ENCODE data around the genes CPNE2, ARL2BP, POLR2C and DOK4.

DNA sequence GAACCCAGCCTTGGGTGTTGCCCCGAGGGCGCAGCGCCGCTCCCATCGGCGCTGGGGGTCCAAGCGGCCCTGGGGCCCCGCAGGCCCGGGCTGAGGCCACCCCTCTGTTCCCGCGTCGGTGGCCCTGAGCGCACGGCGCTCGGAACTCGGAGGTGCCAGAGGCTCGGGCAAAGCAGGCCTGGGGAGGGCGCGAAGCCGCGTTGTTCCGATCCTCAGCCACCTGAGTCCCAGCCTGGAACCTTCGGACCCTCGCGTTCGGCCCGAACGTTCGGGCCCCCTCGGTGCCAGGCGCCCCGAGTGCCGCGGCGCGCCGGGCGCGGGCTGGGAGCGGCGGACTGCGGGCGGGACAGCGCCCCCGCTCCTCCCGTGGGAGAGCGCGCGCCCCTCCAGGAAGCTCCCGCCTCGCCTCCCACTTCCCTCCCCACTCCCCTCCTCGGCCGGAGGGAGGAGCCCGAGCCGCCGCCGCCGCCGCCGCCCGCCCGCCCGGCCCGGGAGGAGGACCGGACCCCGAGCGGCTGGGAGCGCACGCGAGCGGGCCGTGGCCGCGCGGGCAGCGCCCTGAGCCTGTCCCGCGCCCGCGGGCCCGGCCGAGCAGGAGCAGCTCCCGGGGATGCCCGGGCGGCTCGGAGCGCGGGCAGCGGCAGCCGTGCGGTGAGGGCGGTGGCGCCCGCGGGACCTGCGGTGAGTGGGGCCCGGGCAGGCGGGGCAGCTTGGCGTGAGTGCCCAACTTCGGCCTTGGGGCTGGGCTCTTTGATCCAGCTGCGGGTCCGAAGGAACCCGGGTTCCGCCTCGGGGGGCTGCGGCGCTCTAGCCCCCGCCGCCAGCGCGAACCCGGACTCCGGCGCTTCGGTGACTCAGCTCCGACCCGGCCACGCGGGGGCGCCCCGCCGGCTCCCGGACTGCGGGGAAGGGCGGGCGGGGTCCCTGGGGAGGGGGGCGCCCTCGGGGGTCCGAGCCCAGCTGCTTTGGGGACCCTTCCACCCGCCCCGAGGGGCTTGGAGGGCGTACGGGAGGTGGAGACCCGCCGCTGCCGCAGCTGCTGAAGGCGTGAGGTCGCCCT lies at the start of gene CPNE2:
Gene CPNE2 (plus strand): TSS at position 474 of the 1,060 bp plus-strand sequence.
- PRO-cap, 3 experiments: peak in 1 of 3 experiments; most common plus-strand start position 493 of the sequence (in 1); most common minus-strand start position 337 of the sequence (in 1)
- RAMPAGE, long total RNA: no peak

DNA sequence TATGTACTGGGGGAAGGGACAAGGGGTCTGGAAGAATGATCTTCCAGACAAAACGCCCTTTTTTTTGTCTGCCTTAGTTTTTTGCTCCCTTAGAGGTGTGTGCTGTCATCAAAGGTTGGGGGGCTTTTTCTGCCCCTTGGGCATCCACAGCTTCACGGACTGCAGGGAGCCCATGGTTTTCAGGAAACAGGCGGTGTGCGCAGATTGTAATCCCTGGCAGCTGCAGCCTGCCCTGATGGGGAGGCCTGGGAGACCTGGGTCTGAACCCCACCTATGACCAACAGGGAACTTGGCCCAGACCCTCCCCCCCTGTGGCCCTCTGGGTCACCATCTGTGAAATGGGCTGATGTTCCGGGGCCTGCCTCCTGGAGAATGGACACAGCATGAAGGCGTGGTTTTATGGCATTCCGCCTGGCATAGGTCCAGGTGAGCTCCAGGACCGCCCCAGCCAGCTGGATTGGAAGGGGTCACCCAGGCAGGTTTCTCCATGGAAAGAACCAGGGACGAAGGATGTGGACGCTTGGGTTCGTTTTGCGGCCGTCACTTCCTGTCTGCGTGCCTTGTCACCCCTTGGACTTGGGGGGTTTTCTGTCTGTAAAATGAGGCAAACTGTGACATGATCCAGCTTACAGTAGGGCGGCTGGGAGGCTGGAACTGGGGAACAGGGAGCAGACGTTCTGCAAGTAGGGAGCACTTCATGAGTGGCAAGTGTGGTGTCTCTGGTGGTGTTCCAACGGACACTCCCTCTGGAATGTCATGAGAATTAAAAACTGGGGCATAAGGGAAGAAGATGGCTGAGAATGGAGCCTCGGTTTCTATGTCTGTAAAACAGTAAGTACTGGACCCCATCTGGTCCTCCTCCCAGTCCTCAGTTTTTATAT lies 1.5 kb downstream of the CPNE2 start:
- PRO-cap, 3 experiments: no peak in any of the 3 experiments
- RAMPAGE, long total RNA: no peak

GRCh38 chr16:57120740-57121533 lies 28.6 kb downstream of the CPNE2 start:
- PRO-cap, 3 experiments: no peak in any of the 3 experiments
- RAMPAGE, long total RNA: no peak

GRCh38 chr16:57144911-57145640 lies 40.8 kb downstream of the PSME3IP1 start:
- PRO-cap, 3 experiments: no peak in any of the 3 experiments
- RAMPAGE, long total RNA: no peak

- PRO-cap, 3 experiments: peak in 3 of 3 experiments; most common plus-strand start chr16:57245166 (in 3); most common minus-strand start chr16:57244995 (in 2)
- RAMPAGE, long total RNA: no peak
These were observed at the start of gene ARL2BP for GRCh38 chr16:57244745-57246143. Gene ARL2BP (plus strand): TSS chr16:57245259.

GRCh38 chr16:57462201-57463100 lies at the start of gene POLR2C:
Gene POLR2C (plus strand): TSS chr16:57462679.
- PRO-cap, 3 experiments: peak in 3 of 3 experiments; most common plus-strand start chr16:57462659 (in 1)
- RAMPAGE, long total RNA: no peak

- PRO-cap, 3 experiments: no peak in any of the 3 experiments
- RAMPAGE, long total RNA: no peak
These were observed 10.7 kb downstream of the POLR2C start for GRCh38 chr16:57472703-57474073.

DNA sequence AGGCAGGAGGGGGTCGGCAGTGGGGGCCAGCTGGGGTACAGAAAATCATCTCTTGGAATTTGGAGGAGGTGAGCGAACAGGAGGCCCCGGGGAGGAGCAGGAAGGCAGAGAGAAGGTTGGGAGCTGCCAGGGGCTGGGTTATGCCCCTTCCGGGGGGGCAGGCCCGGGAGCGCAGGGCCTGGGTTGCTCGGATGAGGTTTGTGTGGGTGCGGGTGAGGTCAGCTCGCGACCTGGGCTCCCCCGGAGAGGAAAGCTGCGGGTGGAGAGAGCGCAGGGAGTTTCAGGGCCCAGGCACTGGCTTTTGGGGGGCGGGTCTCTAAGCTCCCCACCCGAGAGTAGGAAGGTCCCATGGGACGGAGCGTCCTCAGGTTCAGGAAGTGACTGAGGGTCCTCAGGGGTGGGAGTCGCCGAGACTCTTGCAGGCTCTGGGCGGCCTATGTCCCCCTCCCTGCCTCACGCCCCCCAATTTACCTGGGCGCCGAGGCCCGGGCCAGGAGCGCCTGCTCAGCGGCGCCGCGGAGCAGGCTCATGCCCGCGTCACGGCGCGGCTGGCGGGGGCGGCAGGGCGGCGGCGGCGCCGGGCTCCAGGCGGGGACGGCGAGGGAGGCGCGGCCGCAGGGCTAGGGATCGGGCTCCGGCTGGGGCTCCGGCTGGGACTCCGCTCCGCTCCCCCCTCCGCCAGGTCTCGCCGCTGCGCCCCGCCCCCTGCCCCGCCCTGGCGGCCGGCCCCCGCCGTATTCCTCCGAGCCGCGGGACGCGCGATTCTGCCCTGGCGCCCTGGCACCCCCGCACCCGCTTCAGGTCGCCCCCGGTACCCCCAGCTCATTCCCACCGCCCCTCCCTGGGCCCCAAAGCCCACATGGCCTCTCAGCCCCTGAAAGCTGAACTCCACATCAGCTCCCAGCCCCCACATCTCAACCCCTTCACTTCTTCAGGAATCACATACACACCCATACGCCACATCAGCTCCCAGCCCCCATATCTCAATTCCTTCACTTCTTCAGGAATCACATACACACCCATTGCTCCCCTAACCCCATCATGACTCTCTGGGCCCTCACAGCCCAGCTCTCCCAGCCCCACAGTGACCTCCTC lies at the start of gene DOK4:
Gene DOK4 (minus strand): TSS at position 660 of the 1,095 bp plus-strand sequence.
- PRO-cap, 3 experiments: peak in 3 of 3 experiments; most common plus-strand start position 745 of the sequence (in 1); most common minus-strand start position 657 of the sequence (in 2)
- RAMPAGE, long total RNA: no peak

- PRO-cap, 3 experiments: no peak in any of the 3 experiments
- RAMPAGE, long total RNA: no peak
These were observed 1.6 kb upstream of the CCDC102A start for GRCh38 chr16:57537997-57538370.

GRCh38 chr16:57619281-57620202 lies 8.9 kb upstream of the ADGRG1 start:
- PRO-cap, 3 experiments: no peak in any of the 3 experiments
- RAMPAGE, long total RNA: no peak

DNA sequence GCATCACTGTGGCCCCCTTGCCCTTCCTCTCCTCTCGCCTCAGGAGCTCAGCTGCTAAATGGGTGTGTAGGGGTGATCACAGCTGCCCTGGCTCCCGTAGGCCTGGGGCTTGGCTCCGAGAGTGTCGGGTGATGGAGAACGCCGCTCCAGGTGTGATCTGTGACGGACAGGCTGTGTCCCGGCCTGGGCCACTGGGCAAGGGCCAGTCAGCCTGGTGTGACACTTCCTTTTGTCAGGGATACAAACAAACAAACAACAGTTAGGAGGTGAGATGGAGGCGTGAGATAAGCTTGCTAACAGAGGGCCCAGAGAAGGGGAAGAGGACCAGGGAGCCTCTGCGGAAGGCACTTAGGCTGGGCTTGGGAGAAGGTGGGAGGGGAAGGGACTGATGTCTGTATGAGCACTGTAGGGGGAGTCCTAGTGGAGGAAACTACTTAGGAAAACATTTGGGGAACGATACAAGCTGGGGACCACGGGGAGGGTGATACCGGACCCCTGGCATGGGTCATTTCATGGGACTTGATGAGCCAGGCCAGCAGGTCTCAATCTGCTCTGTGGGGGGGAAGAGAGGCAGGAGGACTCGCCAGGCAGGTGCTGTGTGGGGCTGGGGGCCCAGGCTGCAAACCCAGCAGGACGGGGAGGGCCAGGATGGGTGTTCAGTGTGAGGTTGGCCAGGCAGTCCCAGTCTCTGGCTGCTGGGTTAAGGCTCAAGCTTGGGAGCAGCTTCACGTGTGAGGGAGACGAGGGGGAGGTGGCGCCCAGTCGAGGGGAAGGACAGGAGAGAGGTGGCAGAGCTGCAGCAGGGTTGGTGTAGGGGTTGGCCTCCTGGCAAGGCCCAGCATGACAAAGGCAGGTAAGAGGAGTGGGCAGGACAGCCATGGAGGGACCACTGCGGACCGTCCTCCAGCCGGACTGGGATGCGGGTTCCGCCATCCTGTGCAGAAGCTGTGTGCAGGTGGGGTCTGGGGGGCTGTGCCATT lies 2.3 kb downstream of the ADGRG1 start:
- PRO-cap, 3 experiments: no peak in any of the 3 experiments
- RAMPAGE, long total RNA: no peak

GRCh38 chr16:57740309-57740718 lies 4.7 kb downstream of the KATNB1 start:
- PRO-cap, 3 experiments: no peak in any of the 3 experiments
- RAMPAGE, long total RNA: no peak

GRCh38 chr16:57797029-57797488 lies 5.2 kb downstream of the KIFC3 start:
- PRO-cap, 3 experiments: no peak in any of the 3 experiments
- RAMPAGE, long total RNA: no peak

- PRO-cap, 3 experiments: no peak in any of the 3 experiments
- RAMPAGE, long total RNA: no peak
These were observed 2.0 kb downstream of the KIFC3 start for GRCh38 chr16:57800149-57800926.

DNA sequence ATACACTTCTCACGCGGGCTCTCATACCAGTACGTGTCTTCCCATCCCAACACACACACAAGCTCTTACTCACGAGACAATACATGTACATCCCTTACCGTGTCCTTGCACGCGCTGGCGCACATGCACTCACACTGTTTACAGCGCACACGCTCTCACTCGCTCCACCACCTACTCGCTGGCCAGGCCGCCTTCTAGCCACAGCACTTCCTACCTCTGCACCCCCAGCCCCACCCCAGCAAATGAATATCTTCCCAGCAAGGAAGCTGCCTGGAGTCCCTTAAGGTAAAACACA lies 544 bp upstream of the KIFC3 start:
- PRO-cap, 3 experiments: no peak in any of the 3 experiments
- RAMPAGE, long total RNA: no peak

GRCh38 chr16:57826015-57827093 lies 24.1 kb upstream of the KIFC3 start:
- PRO-cap, 3 experiments: no peak in any of the 3 experiments
- RAMPAGE, long total RNA: no peak

DNA sequence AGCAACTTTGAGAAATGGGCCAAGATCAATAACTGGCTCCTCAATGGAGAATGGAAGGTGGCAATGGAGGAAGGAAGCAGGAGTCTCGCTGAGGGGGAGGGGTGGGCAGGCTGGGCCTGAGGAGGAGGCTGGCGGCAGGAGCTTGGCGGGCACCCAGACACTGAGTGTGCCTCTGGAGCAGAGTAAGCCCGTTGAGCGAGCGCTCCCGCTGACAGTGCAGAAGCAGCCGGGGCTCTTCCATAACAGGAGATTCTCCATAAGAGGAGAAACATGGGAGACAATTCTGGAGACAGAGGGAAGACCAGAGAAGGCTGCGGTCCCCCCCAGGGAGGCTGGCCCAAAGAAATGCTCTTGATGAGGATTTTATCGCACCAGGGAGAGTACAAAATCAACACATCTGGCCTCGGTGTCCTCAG lies 2.9 kb upstream of the MMP15 start:
- PRO-cap, 3 experiments: no peak in any of the 3 experiments
- RAMPAGE, long total RNA: no peak

DNA sequence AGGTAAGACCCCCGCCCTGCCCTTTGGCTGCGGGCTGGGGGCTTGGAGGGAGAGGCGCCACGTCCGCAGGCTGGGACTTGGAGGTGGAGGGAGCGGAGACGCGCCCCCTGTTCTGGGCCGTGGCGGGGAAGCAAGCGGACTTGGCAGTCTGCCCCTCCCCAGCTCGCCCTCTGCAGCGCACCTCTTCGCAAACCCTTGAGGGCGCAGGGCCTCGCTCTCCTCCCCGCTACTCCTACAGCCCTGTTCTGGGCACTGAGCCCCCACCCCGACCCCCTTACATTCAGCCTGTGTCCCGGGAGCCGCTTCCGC lies 911 bp downstream of the MMP15 start:
- PRO-cap, 3 experiments: no peak in any of the 3 experiments
- RAMPAGE, long total RNA: no peak

DNA sequence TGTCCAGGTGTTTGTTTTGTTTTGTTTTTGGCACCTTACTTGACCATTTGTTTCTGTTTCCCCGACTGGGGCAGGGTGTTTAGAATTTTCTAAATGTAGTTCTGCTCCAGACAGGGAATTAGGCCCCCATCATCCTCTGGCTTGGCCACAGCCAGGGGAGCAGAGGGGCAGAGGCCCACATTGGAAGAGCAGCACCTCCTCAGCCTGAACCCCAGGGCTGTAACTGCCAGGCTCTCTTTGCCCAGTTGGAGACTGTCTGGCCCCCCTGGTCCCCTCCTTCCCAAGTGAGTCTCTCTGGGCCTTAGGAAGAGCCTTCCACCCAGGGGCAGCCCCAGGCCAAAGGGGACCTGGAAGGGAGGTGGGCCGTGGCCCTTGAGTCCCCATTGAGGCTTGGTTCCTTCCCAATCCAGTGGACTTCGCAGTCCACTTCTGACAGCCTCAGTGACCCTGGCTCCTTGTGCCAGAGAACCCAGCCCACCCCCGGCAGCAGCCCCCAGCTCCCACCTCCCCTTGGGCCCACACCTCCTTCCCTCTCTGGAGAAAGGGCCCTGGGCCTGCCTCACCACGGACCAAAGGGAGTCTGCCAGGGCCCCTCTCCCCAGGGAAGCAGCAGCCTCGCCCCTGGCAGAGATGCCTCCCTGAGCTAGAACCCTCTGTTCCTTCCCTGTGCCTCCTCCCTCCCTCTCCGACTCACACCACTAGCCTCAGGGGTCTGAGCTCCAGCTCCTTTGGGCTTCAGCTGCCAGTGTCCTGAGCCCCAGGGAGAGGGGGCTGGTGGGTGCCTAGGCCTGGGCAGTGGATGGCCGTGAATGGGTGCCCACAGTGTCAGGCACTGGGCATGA lies 20.2 kb downstream of the MMP15 start:
- PRO-cap, 3 experiments: no peak in any of the 3 experiments
- RAMPAGE, long total RNA: no peak

GRCh38 chr16:58500941-58502178 lies 1.4 kb downstream of the NDRG4 start:
- PRO-cap, 3 experiments: peak in 2 of 3 experiments; most common plus-strand start chr16:58501503 (in 2); most common minus-strand start chr16:58501412 (in 1)
- RAMPAGE, long total RNA: no peak